GM12892 (cell line): ENCODE measurements around a stretch of chr2.

DNA sequence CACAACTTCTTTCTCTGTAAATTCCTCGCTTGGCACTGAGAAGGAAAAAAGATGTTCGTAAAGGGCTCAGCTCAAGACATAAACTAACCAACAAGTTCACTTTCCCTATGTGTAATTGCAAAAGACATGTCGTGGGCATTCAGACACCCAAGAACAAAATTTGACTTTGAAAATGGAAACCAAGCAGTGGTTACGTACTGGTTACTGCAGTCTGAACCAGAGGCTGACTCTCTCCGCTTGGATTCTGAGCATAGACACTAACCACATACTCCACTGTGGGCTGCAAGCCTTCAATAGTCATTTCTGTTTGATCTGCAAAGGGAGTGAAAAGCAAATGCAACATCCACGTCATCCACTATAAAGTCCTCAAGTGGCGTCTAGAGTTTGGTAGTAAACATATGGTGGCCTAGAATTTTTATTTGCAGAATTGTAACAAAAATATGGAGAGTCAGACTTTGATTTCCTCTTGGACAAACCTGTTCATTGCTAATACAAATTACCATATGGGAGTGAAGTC lies 53.8 kb downstream of the FN1 start:
- RRBS, result no CpG with 5 or more reads among the region's 7 CpGs

GRCh38 chr2:215420276-215420957 lies 15.5 kb downstream of the FN1 start:
- RRBS, result no CpG with 5 or more reads among the region's 10 CpGs

DNA sequence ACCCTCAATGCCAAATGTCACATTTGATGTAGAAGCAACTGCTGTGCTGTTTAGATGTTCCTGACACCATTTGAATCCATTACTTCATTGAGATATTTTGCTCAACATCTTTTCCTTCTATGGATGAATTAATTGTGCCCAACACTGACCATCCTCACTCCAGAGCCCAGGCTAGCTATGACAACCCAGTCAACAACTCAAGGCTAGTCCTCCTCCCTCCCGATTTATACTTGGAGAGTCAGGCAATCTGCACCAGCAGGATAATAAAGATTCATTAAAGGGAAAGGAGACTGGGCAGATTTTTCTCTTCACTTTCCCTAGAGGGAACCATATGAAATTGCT lies 240.2 kb downstream of the MREG start:
- RRBS, result no CpG with 5 or more reads among the region's 1 CpG

DNA sequence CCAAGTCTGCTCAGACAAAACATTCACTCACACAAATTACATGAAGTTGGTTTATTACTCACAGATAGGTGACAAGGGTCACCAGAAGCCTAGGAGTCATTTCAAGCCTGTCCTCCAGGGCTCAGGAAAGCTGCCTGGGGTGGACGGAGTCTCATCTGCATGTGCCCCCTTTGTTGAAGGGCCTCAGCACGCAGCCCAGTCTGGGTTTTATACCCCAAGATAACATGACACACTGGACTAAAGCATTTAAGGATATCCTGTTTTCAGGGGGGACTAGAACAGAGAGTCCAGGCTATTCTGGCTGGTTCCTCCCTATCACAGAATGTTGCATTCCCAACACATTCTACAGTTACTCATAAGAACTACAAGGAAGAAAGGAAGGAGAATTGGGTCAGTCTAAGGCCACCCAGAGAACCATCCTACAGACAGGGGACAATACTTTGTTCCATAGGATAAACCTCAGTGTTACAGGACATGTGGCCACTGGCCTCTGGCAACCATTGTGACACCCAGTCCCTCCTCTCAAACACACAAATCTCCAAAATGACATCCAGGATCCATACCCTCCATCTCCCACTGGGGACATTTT lies 164.6 kb downstream of the MREG start:
- RRBS, result no CpG with 5 or more reads among the region's 2 CpGs

GRCh38 chr2:216083506-216084402 lies 2.0 kb downstream of the TMEM169 start:
- RRBS, result no CpG with 5 or more reads among the region's 11 CpGs

DNA sequence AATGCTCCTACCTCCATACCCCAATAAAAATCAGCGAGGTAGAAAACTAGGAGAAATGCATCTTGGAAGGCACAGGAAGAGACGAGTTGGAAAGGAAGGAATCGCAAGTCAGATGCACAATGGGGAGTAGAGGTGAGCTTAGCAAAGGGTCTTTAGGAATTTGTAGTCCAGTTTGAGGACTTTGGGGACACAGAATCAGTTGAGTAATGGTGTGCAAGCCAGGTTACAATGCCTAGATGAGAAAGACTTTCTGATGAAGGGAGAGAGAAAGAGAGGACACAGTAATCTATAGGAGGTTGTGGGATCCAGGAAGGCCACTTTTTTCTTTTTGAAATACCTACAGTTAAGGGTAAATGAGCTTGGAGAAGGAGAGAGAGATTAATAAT lies 35.8 kb downstream of the XRCC5 start:
- RRBS, result no CpG with 5 or more reads among the region's 3 CpGs

- RRBS, result no CpG with 5 or more reads among the region's 12 CpGs
Measured at GRCh38 chr2:216179135-216180303, 70.4 kb downstream of the XRCC5 start.

DNA sequence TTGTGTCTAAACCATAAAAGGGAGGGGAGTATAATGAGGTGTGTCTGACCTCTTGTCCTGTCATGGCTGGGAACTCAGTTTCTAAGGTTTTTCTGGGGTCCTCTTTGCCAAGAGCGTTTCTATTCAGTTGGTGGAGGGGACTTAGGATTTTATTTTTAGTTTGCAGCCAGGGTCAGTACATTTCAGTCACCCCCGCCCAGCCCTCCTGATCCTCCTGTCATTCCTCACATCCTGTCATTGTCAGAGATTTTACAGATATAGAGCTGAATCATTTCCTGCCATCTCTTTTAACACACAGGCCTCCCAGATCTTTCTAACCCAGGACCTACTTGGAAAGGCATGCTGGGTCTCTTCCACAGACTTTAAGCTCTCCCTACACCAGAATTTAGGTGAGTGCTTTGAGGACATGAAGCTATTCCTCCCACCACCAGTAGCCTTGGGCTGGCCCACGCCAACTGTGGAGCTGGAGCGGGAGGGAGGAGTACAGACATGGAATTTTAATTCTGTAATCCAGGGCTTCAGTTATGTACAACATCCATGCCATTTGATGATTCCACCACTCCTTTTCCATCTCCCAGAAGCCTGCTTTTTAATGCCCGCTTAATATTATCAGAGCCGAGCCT lies 108.4 kb downstream of the XRCC5 start:
- RRBS, result no CpG with 5 or more reads among the region's 6 CpGs

DNA sequence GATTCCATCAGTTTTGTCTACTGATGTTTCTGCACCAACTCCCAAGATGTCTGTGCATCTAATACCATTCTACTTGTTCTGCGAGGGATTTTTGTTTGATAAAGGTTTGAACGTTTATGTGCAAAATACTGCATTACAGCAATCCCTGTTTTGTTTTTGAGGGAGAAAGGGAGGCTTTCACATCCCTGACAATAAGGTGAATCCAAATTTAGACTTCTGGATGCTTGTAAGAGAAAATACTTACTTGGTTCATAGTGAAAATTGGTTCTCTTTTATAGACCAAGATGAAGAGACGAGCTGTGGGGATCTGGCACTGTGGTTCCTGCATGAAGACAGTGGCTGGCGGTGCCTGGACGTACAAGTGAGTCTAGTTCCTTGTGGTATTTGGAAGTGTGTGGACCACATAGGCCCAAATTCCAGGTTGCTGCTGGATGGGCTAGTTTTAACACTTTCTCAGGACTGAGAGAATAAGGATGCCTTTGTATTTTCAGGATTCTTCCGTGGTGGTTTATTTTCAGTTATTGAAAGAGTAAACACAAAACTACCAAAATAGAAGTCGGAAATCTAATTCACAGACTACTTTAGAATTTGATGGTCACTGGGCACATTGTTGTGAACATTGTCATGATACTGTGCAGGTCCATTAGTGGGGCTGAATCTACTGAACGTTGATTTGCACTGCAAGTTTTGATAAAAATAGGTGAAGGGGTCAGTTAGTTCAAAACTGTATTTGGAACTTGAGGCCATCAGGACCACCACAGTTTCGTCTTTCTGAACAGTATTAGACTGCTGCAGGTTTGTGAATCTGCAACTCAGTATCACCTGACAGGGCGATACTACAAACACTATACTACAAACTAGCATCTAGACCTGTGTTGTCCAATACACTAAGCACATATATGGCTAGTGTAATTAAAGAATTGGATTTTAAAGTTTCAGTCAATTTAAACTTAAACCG lies 1.3 kb downstream of the RPL37A start:
- RRBS, result no CpG with 5 or more reads among the region's 11 CpGs

GRCh38 chr2:216539788-216540582 lies 41.3 kb downstream of the RPL37A start:
- RRBS, result no CpG with 5 or more reads among the region's 8 CpGs

DNA sequence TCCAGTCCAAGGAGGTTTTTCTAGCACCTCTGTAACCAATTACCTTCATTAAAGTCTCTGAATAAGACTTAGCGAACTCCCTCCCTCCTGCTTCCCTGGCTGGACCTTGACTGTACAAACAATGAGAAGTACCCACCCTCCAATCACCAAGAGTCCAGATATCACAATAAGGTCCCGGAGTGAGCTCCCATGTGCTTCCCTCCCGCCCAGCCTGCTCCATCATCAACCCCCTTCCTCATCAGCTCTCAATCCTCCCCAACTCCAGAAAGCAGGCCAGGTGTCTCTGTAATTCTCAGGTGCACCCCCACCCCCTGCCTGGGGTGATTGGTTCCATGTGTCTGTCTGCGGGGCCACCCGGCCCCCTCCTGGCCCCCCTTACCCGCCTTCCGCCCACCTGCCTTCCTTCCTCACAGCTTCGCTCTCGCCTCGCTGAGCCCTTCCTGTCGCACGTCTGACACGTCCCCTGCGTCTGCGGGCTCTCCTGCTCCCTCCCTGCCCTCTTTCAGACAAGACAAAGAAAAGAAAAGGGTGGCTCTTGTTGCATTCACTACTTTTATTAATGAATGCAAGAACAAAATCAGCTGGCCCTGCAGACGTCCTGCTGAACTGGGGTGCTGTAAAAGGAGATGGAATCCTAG lies 26.6 kb upstream of the IGFBP2 start:
- RRBS, result no CpG with 5 or more reads among the region's 16 CpGs

GRCh38 chr2:216663794-216664467 lies 30.7 kb downstream of the IGFBP2 start:
- RRBS, result 53% methylated on average over 10 of the region's 27 CpGs

DNA sequence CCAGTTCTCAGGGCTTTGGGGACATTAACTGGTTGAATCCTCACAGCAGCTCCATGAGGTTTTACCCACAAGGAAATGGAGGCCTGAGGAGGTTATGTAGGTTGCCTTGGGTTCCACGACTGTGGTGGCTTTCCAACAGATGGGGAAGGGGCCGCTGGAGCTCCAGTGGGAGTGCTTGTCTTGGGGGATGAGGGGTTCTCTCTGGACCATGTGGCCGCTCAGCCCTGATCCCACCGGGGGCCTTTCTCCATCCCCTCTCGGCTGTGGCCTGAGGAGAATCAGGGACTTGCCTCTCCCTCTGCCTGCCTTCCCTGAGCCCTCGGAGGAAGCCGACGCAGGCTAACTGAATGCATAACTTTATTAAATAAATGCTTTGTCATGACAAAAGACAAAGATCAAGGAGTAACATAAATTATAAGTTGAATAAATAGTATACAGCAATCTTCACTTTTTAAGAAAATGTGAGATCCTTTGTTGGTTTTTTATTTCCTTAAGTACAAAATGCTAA lies 23.5 kb downstream of the IGFBP5 start:
- RRBS, result no CpG with 5 or more reads among the region's 8 CpGs

GRCh38 chr2:216673986-216674570 lies 21.3 kb downstream of the IGFBP5 start:
- RRBS, result no CpG with 5 or more reads among the region's 11 CpGs

- RRBS, result no CpG with 5 or more reads among the region's 5 CpGs
Measured at GRCh38 chr2:216818936-216819571, 40.8 kb downstream of the TNP1 start.

DNA sequence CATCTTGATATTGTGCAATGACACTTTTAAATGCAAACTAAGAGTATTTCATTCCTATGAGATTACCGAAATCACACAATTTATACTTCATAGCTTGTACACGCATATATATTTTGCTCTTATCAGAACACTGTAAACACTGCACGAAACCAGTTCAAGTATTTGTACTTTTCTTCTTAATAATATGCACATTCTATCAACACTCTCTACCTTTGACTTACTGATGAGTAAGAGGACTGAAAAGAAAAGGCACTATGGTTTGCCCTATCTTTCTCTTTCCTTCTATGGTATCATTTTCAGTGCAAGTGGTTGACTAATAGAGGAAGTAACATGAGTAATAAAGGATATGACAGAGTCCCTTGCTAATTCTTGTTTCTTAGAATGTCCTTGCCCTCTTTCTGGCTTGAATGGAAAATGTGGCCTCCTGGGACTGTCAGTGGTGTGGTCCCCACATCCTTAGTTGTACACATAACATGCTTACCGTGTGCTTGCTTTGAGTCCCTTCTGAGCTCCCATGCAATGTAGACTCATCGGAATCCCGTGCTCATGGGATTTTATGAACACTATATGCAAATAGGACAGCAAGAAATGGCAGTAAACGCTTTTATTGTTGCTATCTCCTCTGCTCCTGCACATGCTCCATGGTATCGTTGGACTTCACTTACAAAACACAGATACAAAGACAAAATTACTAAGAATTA lies 363.5 kb upstream of the TNP1 start:
- RRBS, result no CpG with 5 or more reads among the region's 8 CpGs

GRCh38 chr2:217433369-217433863 lies 569.4 kb downstream of the TNS1 start:
- RRBS, result no CpG with 5 or more reads among the region's 6 CpGs

- RRBS, result 3% methylated on average over 2 of the region's 21 CpGs
Measured at GRCh38 chr2:217789843-217791009, 212.6 kb downstream of the TNS1 start.